Parotid gland (tissue), 1 donor: ENCODE data around the genes BIRC7 and COL20A1.

DNA sequence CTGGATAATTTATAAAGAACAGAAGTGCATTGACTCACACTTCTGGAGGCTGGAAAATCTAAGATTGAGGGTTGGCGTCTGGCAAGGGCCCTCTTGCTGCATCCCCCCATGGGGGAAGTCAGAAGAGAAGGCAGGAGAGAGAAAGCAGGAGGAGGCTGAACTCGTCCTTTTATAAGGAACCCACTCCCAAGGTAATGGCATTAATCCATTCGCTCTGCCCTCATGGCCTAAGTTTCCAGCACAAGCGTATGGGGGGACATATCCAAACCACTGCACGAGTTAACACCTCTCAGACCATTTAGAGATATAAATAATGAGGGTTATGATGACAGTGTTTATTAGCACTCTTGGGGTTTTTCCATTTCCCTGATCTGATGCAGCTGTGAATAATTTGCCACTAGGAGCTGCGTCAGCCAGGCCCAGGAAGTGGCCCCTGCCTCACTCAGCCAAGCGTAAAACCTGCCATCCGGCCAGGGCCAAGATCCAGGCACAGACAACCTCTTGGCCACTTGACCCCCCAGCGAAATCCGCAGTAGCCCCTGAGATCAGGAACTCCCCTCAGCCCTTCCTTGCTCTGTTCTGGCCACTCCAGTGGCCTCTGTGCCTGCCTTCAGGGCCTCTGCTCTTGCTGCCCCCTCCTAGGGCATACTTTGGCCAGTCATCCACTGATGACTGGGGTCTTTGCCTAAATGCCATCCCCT, 14.2 kb upstream of the SLCO4A1 start:
- PRO-cap: no peak

DNA sequence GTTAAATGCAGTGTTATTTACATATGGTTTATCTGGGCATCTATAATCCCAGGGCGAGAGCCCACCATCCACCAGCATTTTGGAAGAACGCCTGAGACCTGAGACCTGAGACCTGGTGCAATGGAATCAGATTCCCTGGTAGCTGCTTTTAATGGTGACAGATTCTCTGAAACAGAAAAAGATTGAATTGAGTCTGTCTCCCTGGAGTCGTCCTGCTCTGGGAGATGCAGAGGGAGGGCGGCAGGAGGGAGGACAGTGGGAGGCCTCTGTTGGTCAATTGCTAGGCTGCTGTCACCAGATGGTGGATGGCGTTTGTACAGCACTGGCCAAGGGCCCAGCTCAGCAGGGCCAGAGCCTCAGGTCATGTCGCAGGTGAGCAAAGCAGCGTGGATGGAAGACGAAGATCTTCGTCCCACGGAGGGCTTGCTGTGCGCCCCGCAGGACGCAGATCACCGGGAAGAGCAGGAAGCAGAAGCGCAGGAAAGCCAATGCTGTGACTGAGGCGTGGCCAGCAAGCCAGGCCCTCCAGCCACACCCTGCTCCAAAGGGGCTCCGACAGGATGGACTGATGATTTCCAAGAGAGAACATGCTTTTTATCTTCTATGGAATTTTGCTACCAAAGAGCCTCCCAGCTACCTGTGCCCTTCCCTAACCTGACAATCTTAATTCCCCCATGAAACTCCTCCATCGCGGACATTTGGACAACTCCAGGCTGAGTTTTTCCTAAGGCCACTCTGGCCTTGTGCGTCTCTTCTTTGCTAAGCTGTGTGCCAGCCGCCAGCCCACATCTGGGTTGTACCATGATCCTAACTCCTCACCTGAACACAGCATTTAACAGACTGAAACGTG, 3.6 kb upstream of the SLCO4A1 start:
- PRO-cap: no peak

DNA sequence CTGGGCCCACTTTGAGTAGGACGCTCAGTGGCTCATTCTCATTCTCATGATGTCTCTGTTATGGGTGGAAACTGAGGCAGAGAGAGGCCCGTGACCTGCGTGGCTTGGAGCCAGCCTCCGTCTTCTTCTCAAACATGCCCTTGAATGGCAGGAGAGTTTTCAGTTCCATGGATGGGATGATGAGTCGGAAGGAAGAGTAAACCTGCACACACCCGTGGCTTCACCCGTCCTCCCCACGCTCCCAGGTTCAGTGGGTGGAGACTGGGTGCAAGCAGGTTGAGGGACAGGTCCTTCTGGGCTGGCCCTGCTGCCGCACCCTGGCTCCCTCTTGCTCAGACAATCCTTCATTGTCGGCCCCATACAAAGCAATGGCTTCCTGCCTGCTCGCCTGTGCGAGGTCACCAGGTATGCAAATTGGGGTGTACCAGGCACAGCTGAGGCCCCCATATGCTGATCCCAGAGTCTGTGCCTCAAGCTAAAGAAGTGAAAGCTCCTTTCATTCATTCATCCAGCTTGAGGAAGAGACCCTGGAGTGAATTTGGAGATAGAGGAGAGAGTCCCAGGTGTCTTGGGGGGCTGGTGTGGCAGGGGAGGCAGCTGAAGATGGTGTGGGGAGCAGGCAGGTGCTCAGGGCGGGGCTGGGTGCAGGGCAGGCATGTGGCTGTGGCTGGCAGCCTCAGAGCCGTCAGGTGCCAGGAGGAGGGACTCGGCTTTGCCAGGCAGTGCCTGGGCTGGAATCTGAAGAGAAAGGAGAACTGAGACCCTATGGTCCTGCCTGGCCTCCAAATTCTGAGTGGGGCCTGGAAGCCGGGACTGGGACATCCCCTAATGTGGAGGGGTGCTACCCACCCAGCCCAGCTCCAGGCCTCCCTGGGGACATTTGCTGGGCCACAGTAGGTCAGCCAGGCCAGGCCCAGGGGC, 4.6 kb downstream of the SLCO4A1 start:
- PRO-cap: no peak

DNA sequence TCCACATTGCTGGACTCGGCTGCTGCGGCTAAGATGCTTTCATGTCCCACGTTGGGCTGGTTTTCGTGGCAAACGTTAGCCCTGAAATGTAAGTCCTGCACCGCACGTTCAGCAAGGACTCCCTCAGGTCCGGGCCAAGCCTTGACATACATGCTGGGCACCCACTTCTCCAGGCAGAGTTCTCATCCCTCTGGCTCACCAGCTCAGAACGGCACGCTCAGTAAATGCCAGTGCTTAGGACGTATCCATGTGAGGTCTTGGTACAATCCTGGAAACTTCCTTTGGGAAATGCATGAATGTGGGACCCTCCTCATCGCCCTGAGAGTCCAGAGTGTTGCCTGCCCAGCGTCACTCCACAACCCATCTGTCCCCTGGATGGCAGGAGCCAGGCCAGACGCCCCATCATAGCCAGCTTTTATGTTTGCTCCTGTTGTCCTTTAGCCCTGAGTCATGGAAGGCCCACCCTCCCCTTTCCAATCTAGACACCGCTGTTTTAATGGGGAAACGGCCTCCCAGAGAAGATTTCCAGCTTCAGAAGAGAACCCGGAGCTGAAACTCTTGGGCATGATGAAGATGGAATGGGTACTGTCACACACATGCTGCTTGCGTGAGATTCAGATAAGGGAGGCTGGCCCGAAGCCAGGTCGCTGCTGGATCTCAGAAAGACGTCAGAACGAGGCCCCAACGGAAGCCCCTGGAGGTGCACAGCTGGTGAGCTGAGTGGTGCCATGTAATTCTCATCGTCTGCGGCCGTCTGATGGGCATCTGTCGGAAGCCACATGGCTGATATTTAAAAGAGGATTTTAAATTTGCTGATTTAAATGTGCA, 8.7 kb downstream of the SLCO4A1 start:
- PRO-cap: no peak

- PRO-cap: bidirectional peak, plus-strand start at chr20:62652306, minus-strand start at chr20:62652186; bidirectional peak, plus-strand start at chr20:62652904, minus-strand start at chr20:62652672
Measured at GRCh38 chr20:62651960-62653187, 10.1 kb downstream of the SLCO4A1 start.

DNA sequence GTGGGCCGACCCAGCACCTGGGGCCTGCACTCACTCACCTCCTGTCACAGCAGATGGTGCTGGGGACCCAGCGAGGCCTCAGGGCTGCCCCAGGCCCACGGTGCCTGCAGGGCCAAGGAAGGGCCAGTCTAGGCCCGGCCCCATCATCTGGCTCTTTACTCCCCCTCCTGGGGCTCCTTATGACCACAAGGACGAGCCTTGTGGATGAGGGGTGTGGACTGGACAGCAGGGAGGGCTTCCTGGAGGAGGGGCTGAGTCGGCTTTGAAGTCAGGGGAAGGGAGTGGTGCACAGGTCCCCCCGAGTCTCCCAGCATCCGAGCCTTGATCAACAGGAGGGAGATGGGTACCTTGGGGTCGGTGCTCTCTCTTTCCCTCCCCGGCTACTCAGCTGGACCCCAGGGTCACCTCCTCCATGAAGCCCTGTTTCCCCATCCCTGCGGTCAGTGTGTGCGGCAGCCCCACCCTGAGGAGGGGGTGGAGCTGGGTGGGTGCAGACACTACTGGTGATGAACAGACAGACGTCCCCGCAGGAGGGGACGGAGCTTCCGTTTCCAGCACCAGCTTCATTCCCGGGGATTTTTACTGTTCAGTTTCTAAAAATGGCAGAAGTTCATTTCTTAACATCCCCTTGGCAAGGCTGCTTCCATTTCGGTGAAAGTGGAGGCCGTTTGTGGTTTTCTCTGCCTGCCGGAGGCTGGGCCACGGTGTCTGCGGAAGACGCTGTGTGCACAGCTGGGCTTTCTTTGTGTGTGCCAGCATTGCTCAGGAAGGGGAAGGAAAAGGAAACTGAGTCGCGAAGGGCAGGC, 19.5 kb downstream of the NTSR1 start:
- PRO-cap: no peak

- PRO-cap: no peak
Measured at GRCh38 chr20:62776281-62777349, 19.7 kb upstream of the MRGBP start.

- PRO-cap: no peak
Measured at GRCh38 chr20:62823548-62824198, 6.8 kb downstream of the COL9A3 start.

DNA sequence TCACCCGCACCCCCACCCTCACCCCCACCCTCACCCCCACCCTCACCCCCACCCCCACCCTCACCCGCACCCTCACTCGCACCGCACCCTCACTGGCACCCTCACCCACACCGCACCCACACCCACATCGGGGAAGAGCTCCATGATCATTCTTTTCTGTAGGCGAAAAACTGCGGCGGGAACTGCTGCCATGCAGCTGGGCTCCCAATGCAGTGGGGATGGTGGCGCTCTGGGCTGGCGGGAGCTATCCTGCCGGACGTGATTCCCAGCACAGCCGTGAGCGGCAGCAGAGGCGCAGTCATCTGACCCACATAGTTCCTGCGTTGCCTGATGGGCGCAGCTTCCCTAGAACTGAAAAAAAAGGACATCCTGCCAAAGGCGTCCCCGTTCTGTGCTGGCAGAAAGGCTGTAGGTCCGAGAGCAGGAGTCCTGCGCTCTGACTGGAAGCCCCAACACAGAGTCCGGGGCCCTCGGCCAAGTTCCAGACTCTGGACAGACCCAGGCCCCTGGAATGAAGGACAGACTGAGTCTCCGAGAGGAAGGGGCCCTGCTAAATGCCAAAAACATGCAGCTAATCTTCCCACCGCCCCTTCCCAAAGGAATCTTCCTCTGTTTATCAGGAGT, 13.9 kb upstream of the TCFL5 start:
- PRO-cap: bidirectional peak, plus-strand start at position 402 of the sequence, minus-strand start at position 265 of the sequence

DNA sequence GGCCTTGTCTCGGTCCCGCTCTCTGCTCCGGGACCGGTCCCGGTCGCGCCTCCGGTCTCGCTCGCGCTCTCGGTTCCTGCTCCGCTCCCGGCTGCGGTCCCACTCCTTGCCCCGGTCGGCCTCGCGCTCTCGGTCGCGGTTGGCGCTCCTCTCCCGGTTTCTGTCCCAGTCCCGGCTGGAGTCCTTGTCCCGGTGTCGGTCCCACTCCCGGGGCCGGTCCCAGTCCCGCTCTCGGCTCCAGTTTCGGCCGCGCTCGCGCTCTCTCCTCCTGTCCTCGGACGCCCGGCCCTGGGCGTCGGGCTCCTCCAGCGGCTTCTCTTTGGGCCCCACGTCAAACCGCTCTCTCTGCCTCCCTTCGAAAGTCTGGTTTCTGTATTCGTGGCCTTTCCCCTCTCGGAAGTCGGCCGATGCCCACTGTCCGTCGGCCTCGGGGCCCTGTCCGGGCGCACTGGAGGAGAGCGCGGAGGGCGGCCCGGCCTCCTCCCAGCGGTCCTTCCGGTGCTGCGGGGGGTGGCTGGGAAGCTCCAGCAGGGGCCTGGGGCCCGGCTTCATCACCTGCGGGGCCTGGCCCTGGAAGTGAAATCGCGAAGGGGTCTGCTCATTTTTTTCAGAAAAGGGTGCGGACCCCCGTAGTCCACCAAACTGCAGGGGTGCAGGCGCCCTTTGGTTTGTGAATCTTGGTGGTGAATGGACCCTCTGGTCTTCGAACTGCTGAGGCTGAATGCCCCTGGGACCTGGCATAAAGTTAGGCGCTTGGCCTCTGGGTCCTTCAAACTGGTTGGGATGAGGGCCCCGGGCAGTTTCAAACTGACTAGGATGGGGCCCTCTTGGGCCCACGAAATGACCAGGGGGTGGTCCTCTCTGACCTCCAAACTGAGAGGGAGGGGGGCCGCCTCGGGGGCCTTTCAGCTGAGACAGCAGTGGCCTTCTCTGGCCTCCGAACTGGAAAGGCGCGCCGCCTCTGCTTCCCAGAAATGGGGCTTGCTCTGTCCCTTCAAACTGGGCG, 18.0 kb upstream of the TCFL5 start:
- PRO-cap: no peak

- PRO-cap: no peak
Measured at GRCh38 chr20:62894866-62895290, 31.4 kb downstream of the DIDO1 start.

GRCh38 chr20:62913982-62914643, 12.2 kb downstream of the DIDO1 start:
- PRO-cap: no peak

DNA sequence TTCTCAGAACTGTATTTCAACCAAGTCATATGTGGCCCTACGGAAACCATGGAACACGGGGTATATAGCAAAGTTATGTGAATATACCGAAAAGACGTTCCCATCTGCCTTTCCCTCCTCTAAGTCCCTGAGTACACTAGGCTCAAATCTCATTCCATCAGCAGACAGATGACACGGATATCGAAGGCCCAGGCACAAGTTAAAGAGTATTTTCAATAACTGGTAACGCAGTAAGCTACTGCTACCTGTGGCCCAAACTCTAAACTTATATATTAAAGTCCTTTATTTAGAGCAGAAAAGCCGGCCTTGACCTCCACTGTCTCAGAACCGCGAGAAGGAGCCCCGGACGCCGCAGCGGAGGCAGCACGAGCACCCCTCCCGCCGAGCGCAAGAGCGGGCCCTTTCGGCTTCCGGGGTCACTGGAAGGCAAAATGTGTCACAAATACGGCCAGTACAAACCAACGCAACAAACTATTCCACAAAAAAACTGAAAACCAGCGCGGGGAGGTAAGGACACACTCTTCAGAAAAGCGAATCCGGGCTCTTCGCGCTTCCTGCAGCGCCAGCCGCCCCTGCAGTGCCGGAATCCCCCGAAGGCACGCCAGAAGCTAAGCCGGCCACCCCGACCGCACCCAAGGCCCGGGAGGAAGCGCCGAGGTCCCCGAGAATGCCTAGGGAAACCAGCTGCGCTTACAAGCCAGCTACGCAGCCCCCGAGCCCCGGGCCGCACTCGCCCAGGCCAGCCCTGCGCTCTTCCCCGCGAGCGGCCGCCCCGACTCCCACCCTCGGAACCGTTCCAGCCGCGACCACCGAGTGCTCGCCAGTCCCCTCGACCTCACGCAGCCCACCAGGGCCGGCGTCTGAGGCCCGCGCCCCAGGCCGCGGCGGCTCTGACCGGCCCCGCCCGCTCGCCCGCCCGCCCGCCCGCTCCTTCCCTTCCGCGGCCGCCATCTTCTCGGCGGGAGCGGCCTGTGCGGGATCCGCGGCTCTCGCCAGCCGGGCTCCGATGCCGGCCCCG, 648 bp downstream of the DIDO1 start:
- PRO-cap: unidirectional peak, minus-strand start at position 946 of the sequence

GRCh38 chr20:63176803-63177753, 38.9 kb downstream of the YTHDF1 start:
- PRO-cap: no peak

- PRO-cap: no peak
Measured at GRCh38 chr20:63235600-63236055, at the start of gene BIRC7. Gene BIRC7 (plus strand): TSS chr20:63235905.

GRCh38 chr20:63254672-63254843, 295 bp upstream of the NKAIN4 start:
- PRO-cap: no peak

DNA sequence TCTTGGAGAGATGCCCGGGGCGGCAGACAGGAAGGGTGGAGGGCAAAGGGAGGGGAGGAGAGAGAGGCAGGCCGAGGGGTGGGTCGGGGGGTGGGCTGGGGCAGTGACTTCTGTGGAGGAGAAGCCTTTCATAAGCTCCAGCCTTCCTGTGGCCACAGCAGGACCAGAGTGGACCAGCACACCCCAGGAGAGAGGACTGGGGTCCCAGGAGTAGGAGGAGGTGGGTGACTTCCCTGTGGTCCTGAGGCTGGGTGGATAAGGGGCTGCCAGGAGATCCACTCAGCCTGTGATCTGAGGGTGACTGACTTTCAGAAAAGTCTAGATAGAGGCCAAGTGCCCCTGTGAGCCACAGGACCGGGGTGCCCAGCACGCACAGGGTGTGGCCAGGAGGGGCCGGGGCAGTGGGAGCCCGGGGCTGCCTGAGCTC, at the start of gene COL20A1:
Gene COL20A1, plus strand, starts transcription at position 131 of the 427 bp plus-strand sequence.
- PRO-cap: no peak

DNA sequence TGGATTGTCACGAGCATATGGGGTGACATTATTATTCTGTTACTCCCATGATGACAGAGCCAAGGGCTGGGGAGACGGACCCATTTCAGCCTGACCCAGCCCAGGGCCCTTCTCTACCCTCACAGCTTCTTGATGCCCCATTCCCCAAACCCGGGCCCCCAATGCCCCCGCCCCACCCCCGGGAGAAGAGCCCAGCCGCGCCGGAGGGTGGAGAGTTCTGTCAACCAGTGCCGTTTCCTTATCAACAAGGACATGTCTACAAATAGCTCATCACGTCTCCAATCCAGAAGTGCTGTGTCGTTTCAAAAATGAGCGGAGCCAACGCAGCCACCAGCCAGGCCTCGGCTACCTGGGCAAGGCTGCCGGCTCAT, 9.6 kb upstream of the CHRNA4 start:
- PRO-cap: no peak

GRCh38 chr20:63379981-63380408, 18.8 kb upstream of the CHRNA4 start:
- PRO-cap: no peak

DNA sequence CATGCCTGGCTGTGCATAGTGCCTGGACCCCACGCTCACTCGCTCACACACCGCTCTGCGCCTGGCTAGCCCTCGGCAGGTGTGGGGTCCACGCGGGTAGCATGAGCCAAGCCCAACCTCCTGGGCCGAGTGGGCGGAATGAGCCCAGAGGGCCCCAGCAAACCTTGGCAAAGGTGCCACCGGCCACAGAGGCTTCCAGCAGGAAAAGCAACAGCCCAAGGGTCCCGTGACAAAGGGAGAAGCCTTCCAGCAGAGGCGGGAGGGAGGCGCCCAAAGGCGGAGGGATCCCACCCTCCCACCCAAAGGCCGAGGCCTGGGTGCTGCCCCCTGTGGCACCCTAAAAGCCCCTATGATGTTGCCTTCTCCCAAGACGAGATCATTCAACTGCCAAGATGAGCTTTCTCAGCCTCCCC, 19.5 kb upstream of the CHRNA4 start:
- PRO-cap: no peak